Endothelial cell (in vitro differentiated cells): ENCODE results near the gene TRIP4.

- PRO-cap: no peak
These were observed 75.7 kb downstream of the FBXL22 start for GRCh38 chr15:63672719-63673401.

DNA sequence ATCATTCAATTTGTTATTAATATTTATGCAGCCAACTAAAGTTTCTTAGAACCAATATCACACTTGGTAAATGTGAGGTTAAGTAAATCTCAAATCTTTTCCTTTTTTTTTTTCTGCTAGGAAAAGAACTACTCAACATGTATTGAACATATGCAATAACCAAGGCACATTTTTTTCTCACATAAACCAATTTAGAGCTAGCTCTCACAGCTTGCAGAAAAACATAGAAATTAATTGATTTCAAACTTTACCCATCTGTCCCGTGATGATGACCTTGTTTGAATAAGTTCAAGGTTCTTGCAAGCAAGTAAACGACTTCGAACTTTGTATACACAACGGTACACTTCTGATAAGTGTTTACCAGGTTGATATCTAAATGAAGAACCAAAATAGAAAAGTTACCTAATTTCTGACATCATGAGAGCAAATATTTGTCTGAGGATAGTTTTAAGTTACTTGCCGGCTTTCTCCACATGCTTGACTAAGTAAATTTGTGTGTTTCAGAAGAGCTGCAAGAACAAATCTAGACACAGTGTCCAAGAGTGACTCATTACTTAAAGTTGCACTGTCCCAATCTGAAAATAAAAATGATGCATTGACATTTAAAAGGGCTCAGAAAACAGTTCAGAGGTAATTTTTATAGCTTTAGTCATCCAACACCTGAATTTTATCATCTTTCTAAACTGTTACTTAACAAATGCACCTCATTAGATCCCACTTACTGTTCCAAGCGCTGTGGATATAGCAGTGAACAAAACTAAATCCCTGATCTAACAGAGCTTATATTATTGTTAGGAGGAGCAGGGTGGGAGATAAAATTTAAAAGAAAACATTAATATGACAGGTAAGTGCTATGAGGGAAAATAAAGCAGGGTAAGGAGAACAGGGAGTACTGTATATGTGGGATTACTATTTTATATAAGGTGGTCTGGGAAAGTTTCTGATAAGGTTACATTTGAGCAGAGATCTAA, 115.1 kb downstream of the HERC1 start:
- PRO-cap: no peak

DNA sequence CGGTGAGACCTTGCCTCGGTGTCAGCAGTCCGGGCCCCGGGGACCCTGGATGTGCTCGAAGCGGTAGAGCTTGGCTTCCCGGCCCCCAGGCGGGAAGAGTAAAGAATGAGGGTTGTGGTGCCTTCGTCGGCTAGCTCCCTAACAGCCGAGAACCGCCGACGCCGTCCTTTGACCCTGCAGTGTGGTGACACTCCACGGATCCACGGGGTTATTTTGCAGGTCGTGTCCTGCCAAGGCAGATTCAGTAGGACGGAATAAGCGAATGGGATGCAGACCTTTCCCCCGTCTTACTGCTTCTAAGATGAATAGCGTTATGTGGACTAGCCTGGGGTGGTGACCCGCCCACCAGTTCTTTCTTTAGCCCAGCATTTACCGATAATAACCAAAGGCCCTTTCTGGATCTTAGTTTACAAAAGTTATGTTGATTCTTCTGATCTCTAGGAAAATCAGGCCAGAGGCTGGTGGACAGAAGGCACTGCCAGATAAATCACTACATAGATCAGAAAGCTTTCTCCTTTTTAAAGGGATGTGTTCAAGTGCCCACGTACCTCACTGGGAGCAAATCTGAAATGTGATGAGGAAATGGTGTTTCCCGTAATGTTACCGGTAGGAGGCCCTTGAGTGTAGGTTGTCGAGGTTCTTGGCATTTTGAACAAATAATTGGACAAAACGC, 620 bp downstream of the SNX1 start:
- PRO-cap: bidirectional peak, plus-strand start at position 238 of the sequence, minus-strand start at position 183 of the sequence; bidirectional peak, plus-strand start at position 581 of the sequence, minus-strand start at position 573 of the sequence

- PRO-cap: no peak
These were observed 17.8 kb upstream of the SNX22 start for GRCh38 chr15:64133759-64134057.

DNA sequence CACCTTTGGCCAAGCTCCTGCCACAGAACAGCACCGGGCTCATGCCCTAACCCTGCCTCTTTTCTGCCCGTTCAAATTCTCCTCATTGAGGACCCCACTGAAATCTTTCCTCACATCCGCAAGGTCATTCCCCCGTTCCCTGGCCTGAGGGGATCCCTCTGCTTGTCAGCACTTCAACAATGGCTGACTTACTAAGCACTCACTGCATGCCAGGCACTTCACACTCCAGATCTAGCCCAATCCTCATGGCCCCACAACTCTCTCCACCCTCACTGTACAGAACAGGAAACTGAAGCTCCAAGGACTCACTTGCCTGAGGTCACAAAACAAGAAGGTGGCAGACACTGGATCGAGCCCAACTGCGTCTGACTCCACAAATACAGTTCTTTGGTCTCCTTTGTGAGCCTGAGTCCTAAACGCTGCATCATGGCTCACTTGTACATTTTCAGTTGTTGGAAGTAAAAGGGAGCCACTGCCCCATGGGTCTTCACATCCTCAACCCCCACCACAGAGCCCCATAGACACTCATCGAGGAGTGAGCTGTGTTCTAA, 4.0 kb downstream of the PPIB start:
- PRO-cap: no peak

GRCh38 chr15:64163638-64163951, 773 bp upstream of the PPIB start:
- PRO-cap: unidirectional peak, minus-strand start at chr15:64163795; bidirectional peak, plus-strand start at chr15:64163780, minus-strand start at chr15:64163795

DNA sequence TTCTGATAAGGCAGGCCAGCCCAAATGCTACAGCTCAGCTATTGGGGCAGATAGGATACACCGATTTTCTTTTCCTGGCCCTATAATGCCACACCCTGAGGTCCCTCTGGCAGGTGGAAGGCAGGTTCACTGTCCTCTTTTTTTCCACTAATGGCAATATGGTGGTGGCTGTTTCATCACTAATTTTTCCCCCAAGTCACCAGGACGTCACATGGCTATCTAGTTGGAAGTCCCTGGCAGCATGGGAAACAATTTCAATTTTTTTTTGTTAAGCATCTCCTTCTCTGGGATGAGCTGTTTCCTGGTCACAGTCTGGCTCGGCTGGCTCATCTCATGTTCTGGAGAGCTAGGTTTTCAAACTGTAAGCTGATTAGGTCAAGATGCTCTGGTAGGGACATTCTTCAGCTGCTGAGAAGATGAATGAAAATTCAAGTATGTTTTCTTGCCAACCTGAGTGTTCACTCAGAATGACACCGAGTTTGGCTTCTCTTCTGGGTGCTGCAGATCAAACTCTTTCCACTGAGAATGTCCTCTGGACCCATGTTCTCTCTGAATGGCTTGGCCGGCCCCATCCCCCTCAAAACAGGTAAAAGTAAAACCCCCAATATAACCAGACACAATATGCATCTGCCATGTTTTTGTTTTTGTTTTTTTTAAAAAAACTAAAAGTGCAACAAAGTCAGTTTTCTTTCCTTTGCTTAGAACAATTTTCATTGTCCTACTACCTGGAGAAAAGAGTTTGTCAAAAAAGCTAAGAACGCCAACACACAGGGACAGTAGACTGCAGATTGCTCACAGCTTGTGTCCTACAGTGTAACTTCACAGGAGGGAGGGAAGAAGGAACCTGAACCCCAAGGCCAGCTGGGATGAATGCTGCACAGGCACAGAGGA, 7.9 kb upstream of the PPIB start:
- PRO-cap: no peak

- PRO-cap: no peak
These were observed 17.2 kb upstream of the PPIB start for GRCh38 chr15:64180120-64180348.

DNA sequence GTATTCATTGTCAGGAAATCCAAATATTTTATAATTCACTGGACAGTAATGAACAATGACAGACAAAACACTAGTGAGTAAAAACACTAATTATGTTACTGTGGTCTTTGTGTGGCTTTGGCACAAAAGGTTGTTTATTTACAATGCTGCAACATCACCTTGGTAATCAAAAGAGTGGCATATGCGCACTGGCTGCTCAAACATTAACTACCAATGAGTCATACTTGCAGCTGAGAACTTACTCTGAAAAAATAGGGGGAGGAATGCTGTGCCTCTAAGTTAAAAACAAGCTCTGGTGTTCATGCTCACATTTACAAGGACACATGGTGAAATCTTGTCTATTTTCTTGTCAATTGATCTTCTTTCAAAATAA, 85.1 kb upstream of the PPIB start:
- PRO-cap: no peak

GRCh38 chr15:64300331-64300927, 55.5 kb downstream of the CSNK1G1 start:
- PRO-cap: no peak

DNA sequence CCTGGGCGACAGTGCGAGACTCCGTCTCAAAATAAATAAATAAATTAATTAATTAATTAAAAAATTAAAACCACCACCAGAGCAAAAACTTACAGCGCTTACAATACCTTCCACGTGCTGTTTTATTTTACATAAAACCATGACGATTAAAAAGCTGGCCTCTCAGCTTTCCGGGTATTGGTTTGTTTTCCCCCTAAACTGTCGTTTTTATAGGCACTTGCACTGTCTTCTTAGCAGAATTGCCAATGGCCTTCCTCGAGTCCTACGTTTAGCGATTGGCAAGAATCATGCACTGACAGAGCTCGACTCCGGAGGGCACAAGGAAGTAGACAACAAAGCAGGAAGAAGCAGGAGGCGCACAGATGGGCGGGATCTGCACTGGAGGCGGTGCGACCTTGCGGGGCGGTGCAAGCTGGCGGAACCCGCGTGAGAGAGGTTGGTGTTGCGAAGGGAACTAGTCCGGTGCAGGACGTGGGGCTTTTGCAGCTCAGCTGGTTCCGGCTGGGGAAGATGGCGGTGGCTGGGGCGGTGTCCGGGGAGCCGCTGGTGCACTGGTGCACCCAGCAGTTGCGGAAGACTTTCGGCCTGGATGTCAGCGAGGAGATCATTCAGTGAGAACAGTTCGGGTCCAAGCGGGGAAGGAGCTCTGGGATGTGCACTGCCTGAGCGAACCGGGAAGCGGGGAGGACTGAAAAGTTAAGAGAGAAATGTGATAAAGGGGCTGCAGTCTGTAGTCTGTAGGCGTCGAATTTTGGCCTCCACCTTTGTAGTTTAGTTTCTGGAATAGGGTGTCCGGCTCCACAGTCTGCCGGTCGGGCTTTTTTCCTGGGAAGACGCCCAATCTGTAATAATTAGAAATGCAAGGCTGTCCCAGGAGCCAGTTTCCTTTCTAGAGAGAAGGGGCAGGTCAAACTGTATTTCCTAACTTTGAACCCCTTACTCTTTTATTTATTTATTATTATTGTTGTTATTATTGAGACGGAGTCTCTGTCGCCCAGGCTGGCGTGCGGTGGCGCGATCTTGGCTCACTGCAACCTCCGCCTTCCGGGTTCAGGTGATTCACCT, at the start of gene TRIP4:
Gene TRIP4, plus strand, starts transcription at position 483 of the 1,065 bp plus-strand sequence.
- PRO-cap: bidirectional peak, plus-strand start at position 483 of the sequence, minus-strand start at position 277 of the sequence

DNA sequence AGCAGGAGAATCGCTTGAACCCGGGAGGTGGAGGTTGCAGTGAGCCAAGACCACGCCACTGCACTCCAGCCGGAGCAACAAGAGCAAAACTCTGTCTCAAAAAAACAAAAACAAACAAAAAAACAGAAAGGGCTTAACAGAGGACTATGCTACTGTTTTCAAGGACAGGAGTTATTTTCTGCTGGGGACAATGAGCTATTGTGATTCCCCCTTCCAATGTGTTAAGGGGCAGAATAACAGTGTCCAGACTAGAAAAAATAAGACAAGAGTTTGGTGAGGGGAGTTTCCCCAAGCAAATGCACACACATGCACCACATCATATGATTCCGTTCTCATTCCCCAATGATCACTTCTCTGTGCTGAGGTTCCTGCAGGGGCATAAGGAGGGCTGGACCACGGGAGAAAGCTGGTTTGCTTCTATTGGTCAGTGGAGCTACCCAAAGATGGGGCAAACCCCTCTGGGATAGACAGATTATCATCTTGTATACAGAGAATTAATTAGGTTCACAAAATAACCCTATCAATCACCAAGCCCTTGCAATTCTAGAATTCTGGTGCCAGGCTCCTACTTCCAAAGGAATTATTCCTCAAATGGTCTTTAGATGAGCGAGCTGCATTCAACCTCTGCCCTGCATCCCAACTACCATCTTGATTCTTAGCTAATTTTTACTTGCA, 80.6 kb downstream of the RBPMS2 start:
- PRO-cap: no peak

DNA sequence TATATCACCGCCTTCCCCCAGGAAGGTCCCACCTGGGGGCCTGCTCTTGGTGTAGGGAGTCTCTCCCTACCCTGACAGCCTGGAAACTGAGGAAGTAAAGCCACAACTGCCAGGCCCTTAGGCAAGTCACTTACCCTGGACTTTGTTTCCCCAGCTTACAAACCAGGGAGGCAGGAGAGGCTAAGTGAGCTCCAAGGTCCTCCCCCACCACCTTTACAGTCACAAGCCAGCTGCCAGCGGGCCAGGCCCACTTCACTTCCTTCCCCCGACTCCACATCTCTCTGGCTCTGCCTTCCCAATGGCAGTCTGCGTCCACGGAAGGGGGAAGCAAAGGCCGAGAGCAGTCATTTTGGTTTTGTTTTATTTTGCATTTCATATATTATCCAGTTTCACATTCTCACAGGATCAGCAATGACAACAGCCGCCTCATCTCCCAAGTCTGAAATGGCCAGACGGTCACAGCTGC, 35.8 kb downstream of the RBPMS2 start:
- PRO-cap: no peak

- PRO-cap: no peak
These were observed 28.5 kb upstream of the ANKDD1A start for GRCh38 chr15:64883097-64883622.

GRCh38 chr15:65009370-65010019, 19.8 kb upstream of the SPG21 start:
- PRO-cap: no peak

DNA sequence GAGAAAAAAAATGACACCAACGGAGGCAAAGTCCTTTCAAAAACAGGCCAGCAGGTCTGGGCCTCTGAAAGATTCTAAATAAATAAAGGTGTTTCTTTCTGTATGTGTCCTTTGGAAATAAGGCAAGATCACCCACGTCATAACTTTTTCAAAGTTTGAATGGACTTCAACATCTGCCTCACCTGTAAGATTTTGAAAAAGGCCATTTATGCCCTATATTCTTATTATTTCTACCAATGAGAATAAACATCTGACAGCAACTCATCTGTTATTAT, 4.9 kb downstream of the CLPX start:
- PRO-cap: no peak

GRCh38 chr15:65311831-65312335, 25.2 kb upstream of the PARP16 start:
- PRO-cap: no peak

DNA sequence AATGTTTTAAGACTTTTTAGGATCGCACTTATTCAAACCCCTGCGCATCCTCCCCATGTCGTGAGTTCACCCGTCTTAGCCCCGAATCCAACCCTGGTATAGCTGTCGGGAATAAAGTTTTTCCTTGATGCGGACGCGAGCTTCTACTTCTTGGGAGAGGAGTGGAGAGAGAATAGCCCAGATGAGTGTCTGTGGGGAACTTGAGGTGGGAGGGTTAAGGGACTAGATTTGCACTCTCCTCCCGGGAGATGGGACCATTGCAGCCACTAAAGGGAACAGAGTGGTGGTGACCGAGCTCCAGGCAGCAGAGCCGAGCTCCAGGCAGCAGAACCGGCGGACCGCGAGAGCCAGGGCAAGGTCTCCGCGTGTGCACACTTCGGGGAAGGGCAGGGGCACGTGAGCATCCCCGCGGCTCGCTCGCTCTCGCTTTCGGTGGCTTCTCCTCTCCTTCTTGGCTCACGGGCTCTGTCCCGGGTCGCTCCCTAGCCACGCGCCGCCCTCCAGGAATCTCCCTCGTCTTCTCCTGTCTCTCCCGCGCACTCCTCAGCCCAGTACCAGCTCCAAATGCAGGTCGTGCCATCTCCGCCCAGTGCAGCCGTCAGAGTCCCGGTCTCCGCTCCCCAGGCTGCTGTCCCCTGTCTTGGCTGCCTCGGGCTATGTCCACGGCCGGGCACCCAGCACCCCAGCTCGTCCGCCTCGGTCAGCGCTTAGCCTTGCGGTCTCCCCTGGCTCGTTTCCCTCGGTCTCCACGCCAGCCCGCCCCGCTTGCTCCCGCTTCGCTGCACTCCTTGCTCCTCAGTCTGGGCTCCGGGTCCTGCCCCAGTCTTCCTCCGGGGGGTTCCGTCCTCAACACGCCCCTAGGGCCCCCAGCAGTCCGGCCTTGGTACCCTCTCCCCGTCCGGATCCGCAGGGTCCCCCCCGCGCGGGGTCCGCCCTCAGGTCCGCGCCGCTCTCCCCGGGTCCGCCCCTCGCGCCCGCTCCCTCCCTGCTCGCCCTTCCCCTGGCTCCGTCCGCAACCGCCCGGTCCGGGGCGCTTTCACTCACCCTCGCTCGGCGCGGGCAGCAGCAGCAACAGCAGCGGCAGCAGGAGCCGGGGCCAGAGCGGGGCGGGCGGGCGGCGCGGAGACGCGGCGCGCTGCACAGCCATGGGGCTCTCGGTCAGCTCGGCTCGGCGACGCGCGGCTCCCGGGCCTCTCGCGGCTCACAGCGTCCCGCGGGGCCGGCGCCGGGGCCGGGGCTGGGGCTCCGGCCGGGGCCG, 731 bp downstream of the IGDCC3 start:
- PRO-cap: bidirectional peak, plus-strand start at position 1,039 of the sequence, minus-strand start at position 797 of the sequence

DNA sequence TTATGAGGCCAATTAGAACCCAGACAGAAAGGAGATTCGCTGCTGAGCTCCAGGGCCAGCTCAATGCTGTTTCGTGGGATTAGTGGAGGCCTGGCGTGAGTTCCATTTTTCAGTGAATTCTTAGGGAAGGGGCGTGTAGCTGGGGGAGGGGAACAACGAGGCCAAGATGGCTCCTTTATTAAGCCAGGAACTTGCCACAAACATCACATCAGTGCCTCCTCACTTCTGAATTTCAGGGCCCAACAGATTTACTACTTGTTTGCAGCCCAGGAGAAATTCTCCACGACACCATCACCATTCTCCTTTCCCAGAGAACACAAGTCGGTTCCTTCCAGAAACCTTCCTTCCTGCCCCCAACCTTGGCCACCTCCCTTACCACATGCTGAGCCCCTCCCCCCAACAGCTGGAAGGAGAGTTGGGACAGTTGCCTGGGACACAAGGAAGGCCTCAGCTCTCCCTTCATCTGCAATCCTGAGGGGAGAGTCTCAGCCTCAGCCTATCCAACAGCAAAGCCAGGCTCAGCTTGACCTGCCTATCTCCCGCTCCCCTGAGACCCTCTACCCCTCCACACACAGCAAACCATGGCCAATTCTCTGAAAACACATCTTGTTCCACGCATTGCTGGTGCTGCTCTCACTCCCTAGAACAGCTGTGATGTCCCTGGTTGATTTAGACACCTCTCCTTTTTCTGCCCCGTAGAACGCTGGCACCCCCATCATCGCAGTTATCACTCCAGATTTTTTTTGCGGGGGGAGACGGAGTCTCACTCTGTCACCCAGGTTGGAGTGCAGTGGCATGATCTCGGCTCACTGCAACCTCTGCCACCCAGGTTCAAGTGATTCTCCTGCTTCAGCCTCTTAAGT, 5.7 kb downstream of the IGDCC4 start:
- PRO-cap: no peak

DNA sequence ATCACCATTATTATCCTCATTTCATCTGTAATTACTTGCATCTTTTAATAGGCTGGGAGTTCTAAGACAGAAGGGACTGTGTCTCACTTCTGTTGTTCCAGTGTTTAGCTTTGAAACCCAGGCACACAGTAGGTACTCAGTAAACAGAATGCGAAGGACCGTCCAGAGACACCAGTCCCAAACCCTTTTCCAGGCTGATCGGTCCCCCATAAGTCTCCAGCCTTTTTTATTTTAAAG, 303 bp upstream of the HACD3 start:
- PRO-cap: no peak